ENCODE data around the gene TCEANC2.

GRCh38 chr1:53052399-53052876, 9.6 kb upstream of the PODN start:
- PRO-cap = unidirectional peak, minus-strand start at chr1:53052695
- RAMPAGE, long total RNA = no peak

DNA sequence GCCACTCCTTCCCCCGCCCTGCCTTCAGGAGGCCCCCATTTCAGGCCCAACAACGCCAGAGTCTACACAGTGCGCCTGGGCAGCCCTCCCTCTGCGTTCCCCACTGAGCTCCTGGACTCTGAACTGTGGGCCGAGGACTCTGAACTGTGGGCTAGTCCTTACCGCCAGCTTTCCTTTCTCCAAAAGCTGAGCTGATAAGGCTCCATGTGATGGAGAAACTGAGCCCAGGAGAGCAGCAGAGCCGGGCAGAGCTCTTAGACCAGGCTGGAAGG, 30.9 kb downstream of the PODN start:
- PRO-cap = no peak
- RAMPAGE, long total RNA = no peak

DNA sequence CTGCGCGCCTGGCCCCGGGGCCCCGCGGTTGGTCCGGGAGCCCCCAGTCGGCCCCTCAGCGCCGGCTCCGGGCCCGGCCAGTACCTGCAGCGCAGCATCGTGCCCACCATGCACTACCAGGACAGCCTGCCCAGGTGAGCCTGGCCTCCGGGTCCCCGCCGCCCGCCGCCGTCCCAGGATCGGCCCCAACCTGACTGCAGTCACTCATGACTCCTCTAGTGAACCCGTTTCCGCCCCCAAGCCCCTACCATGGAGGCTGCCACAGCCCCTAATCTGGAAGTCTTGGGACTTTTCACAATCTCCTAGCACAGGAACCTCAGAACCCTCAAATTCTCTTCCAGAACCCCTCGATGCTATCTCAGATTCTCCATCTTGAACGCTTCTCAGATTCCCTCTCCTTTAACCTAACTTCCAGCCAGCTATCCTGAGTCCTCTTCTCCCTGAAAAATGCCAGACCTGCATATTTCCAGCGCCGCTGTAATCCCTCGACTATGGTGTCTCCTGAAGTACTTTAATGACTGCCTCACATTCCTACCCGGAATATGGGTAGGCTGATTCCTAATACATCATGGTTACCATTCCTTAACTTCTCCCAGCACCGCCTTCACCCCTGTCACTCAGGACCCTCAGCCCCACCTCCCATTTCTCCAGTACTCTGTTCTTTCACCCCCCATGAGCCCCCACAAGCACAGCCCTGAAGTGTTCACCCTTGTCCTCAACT, 498 bp downstream of the CPT2 start:
- PRO-cap = no peak
- RAMPAGE, long total RNA = no peak

- PRO-cap = no peak
- RAMPAGE, long total RNA = no peak
These were observed 932 bp downstream of the CZIB start for GRCh38 chr1:53219520-53219884.

- PRO-cap = no peak
- RAMPAGE, long total RNA = no peak
These were observed 31.3 kb downstream of the LRP8 start for GRCh38 chr1:53296599-53296853.

DNA sequence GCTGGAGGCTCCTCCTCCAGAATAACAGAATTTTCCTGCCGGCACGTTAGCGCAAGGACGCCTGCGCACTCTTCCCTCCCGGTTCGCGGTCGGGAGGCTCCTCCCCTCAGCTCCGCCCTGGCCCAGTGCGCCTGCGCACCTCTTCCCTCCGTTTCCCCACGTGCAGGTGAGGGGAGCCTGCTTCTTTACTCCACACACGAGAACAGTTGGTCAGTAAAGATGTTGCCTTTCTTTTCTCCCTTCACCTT, 1.1 kb downstream of the DMRTB1 start:
- PRO-cap = no peak
- RAMPAGE, long total RNA = no peak

- PRO-cap = no peak
- RAMPAGE, long total RNA = no peak
These were observed 10.9 kb downstream of the DMRTB1 start for GRCh38 chr1:53470028-53470643.

DNA sequence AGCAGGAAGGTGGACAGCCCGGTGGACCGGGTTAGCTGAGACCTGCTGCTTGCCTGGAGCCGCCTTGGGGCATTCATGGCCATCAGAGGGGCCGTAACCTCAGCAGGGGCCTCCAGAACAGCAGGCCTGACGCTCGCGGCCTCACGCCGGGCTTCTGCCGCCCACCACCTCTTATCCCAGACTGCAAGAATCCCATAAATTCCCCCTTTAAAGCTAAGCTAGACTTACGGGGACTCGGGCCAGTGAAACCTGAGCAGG, 132.4 kb downstream of the GLIS1 start:
- PRO-cap = no peak
- RAMPAGE, long total RNA = no peak

GRCh38 chr1:53899095-53899866, 5.3 kb downstream of the DIO1 start:
- PRO-cap = no peak
- RAMPAGE, long total RNA = no peak

GRCh38 chr1:53957085-53957526, 11.0 kb downstream of the LRRC42 start:
- PRO-cap = no peak
- RAMPAGE, long total RNA = no peak

GRCh38 chr1:54051640-54053053, 857 bp downstream of the TMEM59 start:
- PRO-cap = no peak
- RAMPAGE, long total RNA = no peak

- PRO-cap = bidirectional peak, plus-strand start at chr1:54053608, minus-strand start at chr1:54053421
- RAMPAGE, long total RNA = start-site peak on the minus strand at chr1:54053197-54053282, 2,739 and 2,502 reads in 2 replicates
These were observed at the start of gene TCEANC2 for GRCh38 chr1:54053054-54054281. TCEANC2 (plus strand) TSS chr1:54053608.

DNA sequence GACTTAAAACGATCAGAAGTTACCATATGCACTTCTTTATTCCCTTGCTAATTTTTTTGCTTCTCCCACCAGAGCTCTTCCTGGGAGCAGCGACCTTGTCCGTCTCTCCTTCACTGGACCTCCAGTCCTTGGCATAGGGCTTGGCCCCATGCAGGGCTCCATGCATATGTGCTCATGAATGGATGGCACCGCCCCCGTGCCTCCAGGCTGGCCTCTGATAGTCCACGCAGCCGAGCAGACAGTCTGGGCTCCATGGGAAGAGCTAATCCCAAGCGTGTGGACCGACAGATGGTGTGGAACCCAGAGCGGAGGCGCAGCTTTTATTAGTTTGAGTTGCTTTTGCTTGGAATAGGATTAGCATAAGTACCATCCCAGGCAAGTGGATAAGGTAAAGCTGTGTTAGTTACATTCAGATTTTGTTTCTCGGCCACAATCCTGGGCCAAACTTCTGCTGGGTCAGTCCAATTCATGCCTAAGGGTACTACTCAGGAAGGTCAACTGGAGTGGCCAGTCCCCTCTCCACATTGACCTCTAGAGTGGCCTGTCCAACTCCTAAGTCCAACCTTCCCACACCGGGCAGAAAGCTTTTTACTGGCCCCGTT, 41.7 kb downstream of the CDCP2 start:
- PRO-cap = no peak
- RAMPAGE, long total RNA = no peak

DNA sequence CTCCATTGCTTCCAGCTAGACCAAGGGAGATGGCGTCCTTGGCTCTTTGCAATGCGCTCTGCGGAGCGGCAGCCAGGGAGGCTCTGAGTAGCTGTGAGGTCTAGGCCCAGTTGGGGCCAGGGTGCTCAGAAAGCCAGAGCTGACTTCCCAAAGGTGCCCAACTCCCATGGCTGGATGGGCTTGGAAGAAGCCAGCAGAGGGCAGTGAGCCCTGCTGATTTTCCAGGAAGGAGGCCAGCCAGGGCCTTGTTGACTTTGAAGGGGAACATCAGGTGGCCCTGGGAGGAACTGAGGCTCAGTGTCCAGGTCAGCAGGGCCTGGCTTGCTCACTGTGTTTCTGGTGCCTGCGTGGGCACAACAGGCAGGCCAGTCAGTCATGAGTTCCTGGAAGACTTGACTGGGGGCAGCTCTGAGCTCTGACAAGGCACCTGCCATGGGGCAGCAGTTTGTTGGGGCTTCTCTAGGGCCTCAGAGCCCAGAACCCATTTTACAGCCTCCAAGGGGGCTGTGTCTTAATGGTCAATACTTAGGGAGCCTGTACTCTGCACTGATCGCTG, 27.1 kb downstream of the CDCP2 start:
- PRO-cap = no peak
- RAMPAGE, long total RNA = no peak

DNA sequence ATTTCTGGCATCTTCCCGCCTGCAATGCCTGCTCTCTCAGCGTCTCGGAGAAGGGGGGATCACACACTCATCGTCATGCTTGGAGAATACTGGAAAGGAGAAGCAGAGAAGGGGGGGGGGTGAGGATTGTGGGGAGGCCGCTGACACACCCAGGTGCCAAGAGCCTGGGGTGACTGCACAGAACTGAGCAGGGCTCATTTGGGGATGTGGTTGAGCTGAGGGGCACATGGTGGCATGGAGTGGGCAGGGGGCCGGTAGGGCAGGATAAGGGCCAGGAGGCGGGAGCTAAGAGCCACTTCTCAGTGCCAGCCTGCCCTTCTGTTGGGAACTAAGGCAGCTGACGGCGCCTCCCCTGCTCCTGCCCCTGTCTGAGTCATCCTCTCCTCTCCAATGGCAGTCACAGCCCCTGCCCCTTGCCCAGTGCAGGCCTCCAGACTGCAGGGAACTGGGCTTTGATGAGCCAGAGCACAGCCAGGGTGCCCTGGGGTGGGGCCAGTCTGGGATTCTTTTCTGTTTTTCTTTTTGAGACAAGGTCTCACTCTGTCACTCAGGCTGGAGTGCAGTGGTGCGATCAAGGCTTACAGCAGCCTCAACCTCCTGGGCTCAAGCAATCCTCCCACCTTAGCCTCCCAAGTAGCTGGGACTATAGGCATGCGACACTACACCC, 27.2 kb downstream of the MRPL37 start:
- PRO-cap = no peak
- RAMPAGE, long total RNA = no peak

- PRO-cap = no peak
- RAMPAGE, long total RNA = no peak
These were observed 56.9 kb downstream of the MRPL37 start for GRCh38 chr1:54256650-54257397.

GRCh38 chr1:54298326-54299596, 98.8 kb downstream of the MRPL37 start:
- PRO-cap = no peak
- RAMPAGE, long total RNA = no peak

- PRO-cap = no peak
- RAMPAGE, long total RNA = no peak
These were observed 141.4 kb downstream of the MRPL37 start for GRCh38 chr1:54341225-54341952.

GRCh38 chr1:54351164-54352122, 151.5 kb downstream of the MRPL37 start:
- PRO-cap = no peak
- RAMPAGE, long total RNA = no peak

DNA sequence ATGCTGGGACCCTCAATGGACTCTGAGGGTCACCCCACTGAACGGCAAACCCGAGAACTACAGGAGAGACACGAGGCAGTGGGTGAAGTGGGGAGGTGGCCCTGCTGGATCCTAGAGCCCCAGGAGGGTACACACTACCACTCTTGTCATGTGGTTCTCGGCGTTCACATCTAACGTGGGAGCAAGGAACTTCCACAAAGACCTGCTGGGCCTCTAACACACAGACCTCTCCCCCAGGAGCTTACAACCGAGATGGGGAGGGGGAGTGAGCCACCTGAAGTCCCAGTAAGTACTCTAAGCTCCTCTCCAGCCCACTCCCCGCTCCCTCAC, 154.4 kb downstream of the MRPL37 start:
- PRO-cap = no peak
- RAMPAGE, long total RNA = no peak